ENCODE measurements around the gene NEDD1.

- PRO-cap, 10 experiments: no peak in any of the 10 experiments
Observed at GRCh38 chr12:95608270-95609243, 57.3 kb upstream of the USP44 start.

GRCh38 chr12:95737820-95738742 is 52.5 kb downstream of the NTN4 start:
- PRO-cap, 10 experiments: no peak in any of the 10 experiments

DNA sequence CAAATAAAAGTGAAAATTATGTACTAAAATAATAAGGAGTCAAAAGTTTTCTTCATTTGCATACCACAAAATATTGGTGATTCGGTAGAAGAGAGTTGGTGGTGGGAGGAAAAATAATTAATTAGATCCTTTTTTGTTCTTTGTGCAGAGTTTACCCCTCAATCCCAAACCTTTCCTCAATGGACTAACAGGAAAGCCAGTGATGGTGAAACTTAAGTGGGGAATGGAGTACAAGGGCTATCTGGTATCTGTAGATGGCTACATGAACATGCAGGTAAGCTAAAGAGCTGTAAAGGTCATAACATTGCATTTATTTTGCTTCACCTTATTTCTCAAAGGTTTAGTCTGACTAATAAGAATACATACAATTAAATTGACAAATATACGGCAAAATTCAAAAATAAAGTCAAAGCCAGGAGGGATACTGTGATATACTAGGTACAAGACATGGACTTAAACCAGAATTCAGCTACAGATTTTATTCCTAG is 2.3 kb downstream of the SNRPF start:
- PRO-cap, 10 experiments: no peak in any of the 10 experiments

DNA sequence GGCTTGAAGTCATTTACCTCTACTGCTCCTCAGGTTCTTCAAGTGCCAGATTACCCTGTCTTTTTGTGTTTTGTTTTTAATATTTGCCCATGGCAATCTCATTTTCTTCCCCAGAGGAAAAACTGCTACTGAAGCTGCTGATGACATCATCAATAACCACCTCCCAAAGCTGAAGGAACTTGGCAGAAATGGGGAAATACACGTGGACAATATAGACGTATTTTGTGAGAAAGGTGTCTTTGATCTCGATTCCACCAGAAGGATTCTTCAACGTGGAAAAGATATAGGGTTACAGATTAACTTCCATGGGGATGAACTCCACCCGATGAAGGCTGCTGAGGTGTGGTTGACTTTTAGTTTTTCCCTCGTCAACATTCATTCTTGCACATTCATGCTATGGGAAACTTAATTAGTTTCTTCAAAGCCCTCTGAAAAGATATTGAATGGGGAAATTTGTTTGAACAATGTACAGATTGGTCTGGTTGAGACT is 17.2 kb downstream of the AMDHD1 start:
- PRO-cap, 10 experiments: no peak in any of the 10 experiments

DNA sequence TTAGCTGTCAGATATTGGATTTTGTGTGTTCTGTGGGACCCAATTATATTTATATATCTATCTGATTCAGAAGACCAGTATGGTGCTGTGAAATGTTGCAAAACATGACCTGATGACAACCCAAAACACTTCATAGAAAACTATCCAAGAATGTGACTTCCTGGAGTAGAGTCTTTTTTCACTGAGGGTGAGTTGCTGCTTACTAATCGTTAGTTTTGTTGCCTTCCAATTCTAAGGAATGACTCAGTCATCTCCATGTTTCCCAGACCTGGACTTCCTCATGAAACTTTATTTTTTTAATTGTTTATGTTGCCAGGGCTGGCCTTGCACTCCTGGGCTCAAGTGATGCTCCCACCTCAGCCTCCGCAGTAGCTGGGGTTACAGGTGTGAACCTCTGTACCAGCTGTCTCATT is 3.8 kb downstream of the ELK3 start:
- PRO-cap, 10 experiments: peak in 2 of 10 experiments; most common plus-strand start position 171 of the sequence (in 1); most common minus-strand start position 132 of the sequence (in 2)

DNA sequence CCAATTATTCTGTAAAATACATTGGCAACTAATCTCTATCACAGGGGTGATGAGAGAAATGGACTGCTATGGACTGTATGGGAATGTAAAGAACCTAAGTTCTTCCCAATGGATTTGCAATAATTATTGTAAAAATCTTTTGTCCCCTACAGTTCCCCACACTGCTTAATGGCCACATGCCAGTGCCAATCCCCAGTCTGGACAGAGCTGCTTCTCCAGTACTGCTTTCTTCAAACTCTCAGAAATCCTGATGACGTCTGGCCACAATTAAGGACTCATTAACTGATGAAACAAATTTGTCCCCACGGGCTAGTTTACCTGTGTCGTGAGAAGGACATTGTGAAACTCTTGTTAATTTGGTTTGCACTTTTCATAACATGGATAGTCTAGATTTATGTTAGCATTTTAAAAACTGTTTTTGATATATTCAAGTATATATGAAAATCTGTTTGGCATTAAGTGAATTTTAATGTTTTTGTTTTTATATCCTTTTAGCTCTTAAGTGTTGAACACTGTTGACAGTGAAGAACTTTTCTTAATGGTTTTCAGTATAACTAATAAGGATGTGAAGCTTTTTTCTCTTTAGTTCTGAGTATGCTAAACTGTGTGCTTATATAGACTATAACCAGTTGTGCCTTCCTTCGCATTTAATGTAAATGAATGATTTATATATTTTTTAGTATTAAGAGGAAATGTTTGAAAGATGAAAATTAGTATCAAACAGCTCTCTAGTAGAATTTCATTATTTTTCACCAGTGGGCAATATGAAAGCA is 72.9 kb downstream of the ELK3 start:
- PRO-cap, 10 experiments: peak in 1 of 10 experiments; most common plus-strand start position 307 of the sequence (in 1); most common minus-strand start position 203 of the sequence (in 1)

DNA sequence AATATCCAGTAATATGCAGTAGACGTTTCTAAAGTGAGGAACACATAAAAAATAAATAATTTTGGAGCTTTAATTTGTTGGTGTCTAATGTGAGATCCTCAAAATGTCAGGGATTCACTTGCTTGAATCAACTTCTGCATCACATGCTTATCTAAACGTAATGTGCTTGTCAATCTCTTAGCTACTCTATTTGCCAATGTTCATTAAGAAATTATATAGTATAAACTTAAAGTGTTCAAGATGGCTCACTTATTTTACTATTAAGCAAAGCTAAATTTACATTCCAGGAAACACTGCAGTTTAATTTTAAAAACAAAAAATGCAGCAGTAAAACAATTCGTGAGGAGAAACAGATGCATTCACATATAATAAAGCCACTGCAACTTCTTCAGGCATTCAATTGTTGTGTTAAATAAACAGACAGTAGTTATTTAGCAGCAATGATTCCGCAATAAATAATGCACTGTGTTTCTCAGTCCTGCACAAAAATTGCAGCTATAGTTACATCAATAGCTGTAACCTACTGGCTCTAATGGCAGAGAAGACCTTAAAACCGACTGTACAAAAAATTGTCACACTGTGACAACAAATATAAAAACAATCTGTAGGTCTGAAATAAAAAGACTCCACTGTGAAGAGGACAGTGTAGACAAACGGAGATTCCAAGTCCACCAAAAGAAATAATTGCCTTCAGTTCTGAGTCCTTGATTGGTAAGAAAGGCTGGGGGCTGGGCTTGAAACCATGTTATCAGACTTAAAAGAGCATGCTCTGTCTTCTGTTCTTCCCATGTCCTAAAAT is 85.5 kb downstream of the ELK3 start:
- PRO-cap, 10 experiments: no peak in any of the 10 experiments

DNA sequence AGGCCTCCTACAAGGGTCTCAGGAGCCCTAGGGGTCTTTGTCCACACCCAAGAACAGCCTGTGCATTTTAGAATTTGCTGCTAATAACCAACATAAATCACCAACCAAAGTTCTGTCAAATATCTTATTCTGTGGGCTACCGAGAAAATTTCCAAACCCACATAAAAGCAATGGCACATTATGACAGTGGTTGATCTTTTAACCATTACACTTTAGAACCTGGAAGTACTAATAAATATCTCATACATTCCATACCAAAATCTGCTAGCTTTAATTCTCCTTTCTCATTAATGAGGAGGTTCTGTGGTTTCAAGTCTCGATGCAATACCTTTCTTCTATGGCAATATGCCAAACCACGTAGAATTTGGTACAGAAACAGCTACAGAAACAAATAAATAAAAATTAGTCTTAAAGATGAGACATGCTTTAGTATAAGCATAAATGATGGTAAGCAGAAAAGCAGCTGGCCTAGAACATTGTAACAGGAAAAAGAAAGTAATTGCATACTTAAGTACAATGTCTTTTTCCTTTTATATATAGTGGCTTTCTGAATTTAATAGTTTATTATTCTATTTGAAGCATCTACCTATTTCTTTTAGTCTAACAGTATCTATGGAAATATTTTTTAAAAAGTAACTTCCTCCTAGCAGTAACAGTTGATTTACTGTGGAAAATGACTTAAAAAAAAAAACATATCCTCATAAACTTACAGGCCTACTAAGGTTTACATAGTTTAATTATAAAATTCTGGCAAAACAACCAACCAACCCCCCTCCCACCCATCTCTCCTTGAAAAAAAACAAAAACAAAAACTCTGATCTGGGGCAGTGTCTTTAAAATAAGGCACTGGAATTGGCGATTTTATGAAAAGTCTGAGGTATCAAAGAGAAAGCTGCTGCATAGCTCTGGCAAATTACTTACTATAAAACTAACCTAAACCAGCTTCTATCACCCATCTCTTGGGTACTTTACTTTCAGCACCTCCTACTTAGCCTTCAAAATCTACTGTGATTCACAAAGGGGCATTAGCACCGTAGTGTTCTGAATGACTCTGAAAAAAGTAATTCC is 100.9 kb downstream of the ELK3 start:
- PRO-cap, 10 experiments: no peak in any of the 10 experiments

DNA sequence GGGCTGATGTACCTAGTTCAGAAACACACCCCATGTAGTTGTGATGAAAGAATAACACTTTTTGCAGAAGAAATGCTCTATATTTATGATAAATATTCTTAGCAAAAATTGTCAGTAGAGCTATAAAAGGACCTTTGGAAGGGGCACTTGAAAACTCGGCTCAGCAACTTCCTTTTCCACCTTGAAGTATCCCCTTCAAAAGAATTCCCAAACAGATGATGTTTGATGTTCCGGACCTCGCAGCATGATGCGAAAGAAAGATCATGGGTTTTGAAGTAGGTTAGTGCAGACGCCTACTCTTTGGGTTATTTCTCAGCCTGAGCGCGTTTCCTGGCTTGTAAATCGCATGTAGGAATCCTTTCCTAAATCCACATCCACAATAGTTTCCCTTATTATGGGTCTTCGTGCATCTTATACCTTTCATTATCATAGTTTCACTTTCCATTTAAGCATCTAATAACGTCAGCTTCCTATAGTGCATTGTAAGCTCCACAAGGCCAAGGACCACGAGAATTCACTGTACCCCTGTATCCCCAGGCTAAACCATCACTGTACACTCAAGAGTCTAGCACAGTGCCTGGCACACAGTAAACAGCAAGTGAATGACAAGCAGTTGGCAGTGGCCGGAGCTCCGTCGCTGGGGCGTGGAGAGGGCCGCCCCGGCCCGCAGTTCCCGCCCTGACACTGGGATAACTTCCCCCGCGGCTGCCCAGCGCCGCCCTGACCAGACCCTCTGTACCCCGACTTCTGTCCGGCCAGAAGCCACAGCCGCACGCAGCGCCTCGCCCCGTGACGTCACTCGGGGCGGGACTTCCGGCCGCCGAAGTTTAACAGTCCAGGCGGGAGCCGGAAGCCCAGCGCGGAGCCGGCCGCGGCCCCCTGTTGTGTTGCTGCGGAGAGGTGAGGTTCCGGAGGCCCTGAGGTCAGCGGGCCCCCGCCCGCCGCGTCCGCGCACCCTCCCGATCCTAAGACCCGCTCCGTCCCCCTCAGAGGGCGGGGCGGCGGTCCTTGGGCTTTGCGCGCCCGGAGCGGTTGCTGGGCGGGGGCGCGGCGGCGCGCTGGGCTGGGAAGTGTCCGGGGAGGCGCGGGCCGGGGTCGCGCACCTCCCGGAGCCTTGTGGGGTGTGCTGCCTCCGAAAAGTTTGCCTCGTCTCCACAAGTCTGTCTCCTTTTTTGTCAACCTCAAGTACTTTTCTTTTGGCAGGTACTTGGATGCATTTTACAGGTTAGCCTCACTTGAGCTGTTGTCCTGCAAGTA is at the start of gene NEDD1:
TSS of gene NEDD1 (plus strand) at position 857 of the 1,257 bp plus-strand sequence.
- PRO-cap, 10 experiments: peak in 10 of 10 experiments; most common plus-strand start position 833 of the sequence (in 10); most common minus-strand start position 801 of the sequence (in 8)

- PRO-cap, 10 experiments: peak in 1 of 10 experiments; most common plus-strand start chr12:96985685 (in 1); most common minus-strand start chr12:96986212 (in 1)
Observed at GRCh38 chr12:96985384-96986531, 78.7 kb downstream of the NEDD1 start.

DNA sequence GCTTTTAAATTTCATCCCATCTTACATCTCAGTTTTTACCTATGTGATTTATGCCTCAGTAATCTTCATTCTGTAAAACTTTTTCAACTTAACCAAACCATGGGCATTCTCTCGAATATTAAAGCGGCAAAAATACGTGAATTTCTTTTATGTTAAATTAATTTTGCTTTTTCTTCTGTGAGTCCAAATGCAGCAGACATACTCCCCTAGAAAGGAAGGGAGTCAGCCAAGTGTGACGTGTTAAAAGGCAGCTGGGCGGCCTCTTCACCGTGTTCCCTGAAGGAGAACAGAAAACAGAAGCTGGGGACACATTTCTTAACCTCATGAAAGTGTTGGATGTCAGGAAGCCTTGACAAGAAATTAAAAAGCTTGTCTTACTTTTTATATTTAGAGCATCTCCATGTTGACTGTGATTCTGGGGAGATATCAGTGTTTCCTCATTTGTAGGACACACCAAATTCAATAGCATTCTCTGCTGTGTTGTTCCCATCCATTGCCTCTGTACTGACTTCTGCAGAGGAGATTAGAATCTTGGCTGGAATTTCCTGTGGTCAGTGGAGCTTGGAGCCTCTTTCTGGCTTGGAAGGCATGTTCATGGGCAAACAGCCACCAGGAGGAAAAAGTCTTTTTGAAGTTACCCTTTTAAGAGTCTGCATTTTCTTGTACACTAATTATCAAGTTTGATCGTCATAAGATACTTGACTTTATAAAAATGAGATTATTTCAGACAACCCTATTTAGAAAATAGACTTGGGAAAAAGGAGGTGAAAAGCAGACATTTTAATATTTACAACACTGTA is 649.3 kb downstream of the NEDD1 start:
- PRO-cap, 10 experiments: peak in 1 of 10 experiments; most common minus-strand start position 506 of the sequence (in 1)

DNA sequence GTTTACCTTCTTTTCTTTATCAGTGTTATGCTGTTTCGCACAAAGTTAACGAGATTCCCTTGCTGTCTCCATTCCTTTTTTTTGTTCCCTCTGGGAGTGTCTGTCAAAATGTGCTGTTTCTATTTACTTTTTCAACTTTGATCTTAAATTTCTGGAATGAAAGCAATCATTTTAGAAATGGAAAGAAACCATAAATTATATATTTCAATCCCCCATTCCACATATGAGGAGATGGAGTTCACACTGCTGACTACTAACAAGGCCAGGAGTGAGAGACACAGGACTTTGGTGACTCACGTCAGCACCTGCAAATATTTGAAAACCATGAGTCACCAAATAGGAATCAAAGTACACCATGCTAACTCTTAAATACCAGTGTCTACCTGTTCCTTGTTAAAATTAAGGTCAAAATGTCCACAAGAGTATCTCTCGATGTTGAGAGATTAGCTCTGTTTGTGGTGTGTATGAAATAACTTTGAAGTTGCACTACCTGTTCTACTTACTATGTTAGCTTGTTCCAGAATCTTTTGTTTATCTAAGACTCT is 661.5 kb downstream of the NEDD1 start:
- PRO-cap, 10 experiments: peak in 5 of 10 experiments; most common minus-strand start position 252 of the sequence (in 3)

DNA sequence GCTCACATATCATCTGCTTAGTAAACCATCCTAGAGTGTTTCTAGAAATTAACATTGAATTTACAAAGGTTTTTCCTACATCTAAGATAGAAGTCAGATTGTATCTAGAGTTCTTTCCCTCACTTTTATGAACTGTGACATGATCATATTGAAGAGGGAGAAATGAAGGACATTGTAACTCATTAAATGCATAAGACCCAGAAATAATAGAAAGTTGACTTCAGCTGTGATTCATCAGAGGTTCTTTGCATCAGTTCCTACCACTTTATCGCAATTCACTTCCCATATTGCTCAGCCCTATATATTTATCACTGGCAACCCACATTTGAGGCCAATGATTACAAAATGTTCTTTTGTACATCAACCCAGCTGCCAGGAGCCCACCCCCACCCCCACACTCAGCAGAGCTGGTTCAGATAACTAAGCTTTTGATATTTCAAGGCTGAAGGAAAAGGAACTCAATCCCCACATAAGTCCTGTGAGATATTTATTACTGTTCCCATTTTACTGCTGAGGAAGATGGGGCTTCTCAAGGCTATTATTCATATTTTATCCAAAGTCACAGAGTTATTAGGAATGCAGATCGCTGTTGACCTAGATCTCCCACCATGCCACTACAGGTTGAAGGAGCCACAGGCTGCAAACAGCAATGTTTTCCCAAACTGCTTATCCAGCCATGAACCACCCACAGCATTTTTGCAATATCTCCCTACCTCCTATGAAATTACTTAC is 51.2 kb upstream of the TMPO start:
- PRO-cap, 10 experiments: no peak in any of the 10 experiments

DNA sequence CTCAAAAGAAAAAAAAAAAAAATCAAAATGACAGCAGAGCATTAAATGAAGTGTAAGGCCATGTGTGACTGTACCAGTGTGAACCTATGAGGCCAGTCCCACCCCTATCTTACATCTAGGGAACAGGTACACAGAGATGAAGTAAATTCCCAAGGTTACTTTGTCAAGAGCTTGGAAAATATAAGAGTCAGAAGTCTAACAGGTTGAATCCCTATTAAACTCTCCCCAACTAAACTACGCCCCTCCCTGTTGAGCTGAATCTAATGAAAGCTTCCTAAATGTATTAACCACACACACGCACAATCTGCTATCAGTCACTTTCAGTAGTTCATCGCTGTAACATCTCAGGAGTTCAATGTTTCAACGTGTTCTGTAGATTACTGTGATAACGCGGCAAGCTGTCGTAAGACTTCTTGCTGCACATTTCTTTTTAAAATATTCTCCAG is 745 bp upstream of the SLC25A3 start:
- PRO-cap, 10 experiments: no peak in any of the 10 experiments

- PRO-cap, 10 experiments: peak in 10 of 10 experiments; most common minus-strand start chr12:98593455 (in 3)
Observed at GRCh38 chr12:98593164-98593567, 320 bp upstream of the SLC25A3 start.

DNA sequence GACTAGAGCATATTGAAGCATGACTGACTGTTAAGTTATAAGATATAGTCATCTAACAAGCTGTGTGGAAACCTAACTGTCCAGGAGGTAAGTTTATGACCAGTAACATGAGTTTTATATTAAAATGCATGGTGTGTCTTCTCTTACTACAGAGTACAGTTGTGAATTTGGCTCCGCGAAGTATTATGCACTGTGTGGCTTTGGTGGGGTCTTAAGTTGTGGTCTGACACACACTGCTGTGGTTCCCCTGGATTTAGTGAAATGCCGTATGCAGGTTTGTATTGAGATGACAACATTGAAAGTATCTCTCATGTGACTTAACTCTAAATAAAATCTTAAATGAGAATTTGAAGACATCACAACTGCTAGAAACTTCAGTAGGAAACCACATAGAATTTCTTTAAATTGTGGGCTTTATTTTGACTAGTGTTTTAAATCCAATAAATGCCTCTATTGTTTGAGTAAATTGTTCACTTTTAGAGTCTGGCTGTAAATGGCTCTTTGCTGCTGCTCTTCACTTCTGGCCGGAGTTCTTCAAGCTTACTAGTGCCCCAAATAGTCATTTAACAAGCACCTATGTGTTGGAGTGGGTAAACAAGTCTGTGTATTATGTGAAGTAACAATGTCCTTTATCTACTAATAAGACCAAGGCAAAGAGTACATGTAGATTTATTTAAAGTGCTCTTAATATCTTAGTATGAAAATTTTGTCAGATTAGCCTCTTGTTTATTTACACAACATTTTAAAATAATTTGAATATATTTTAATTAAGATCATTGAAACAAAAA is 2.3 kb downstream of the SLC25A3 start:
- PRO-cap, 10 experiments: no peak in any of the 10 experiments

DNA sequence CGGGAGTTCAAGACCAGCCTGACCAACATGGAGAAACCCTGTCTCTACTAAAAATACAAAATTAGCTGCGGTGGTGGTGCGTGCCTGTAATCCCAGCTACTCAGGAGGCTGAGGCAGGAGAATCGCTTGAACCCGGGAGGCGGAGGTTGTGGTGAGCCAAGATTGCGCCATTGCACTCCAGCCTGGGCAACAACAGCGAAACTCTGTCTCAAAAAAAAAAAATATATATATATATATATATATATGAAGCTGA is 10.5 kb downstream of the SLC25A3 start:
- PRO-cap, 10 experiments: no peak in any of the 10 experiments

DNA sequence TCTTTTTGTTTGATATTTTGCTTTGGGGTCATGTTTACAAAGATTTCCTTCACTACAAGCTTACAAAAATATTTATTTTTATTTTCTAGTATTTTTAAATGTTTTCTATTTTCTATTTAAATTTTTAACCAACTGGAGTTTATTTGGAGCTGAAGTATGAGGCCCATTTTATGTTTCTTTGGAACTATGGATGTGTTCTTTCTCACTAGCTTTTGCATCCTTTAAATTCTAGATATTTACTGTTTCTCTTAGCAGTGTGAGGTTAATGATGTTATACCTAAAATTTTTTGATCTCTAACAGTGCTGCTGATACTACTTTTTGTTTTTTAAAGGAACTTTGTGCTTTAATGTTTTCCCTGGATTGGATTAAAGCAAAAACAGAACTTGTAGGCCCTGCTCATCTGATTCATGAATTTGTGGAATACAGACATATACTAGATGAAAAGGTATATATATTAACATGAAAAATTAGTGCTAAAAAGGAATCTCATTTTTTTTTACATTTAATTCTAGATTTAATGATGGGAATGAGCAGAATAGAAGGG is 25.6 kb downstream of the APAF1 start:
- PRO-cap, 10 experiments: no peak in any of the 10 experiments

DNA sequence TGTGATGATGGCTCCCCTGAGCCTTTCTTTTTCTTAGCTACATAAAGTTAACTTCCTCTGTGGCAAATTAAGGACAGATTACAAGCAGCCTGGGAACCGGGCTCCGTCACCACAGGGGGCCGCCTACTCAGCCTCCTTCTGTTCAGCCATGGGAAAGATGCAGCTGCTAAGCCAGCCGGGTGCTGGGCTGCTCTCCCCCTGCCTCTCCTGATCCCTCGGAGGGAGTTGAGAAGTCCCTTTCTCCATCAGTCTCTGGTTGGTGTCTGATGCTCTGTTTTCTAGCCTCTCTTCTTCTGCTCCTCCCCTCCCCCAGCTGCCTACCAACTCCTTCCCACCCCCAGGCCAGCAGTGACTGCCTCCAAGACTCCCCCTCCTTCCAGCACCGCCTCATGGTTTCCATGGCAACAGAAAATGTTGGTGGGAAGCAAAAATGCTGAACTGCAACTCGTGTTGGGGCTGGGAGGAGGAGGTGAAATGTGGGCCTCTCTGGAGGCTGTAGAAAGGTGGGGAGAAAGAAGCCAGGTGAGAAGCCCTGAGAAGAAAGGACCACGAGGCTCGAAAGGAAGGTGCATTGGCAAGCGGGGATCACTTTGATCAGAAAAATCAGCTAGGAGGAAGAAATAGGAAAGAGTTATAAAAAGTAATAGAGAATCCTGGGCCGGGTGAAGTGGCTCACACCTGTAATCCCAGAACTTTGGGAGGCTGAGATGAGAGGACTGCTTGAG is 486.8 kb downstream of the APAF1 start:
- PRO-cap, 10 experiments: peak in 4 of 10 experiments; most common minus-strand start position 254 of the sequence (in 2)

GRCh38 chr12:99453262-99453845 is 194.2 kb upstream of the GARIN6 start:
- PRO-cap, 10 experiments: no peak in any of the 10 experiments

Data from Metastatic Breast Carcinoma in the Brain (tissue), 10 donors.